Fibroblast of villous mesenchyme (primary cell): ENCODE measurements around a stretch of chr2.

DNA sequence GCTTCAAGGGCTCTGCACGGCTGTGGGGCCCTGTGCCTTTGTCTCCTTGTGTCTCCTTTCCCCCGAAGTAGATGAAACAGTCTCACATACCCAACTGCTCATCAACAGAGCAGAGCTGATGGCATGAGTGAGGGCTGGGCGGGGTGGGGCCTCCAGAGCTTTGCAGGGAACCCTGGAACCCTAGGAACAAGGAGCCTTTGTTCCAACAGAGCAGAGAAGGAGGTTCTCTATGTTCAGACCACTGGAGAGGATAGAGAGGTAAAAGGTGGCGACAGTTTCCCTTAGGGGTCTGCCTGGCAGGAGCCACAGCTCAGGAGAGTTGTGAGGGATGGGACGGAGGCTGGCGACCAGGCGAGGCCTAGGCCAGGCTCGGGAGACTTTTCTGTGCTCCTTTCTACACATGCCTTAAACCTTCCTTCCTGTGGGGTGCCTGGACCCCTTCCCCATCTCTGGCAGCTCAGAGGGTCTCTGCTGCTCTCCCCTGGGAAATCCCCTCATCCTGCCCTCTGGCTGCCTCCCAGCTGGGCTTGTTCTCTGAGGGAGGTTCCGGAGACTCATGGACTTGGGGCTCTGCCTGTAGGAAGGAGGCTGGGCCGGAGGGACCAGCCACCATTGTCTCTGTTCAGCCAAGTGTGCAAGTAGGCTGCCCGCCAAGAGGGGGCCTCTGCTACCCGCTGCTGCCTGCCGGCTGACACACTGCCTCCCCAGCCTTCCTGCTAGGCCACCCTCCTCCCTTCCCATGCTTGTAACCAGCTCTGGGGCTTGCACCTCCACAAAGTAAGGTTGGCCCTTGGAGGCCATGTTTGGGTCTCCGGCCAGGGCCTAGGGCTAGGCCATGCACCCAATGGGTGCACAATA is 28.5 kb downstream of the PSD4 start:
- CAGE, long polyA plus RNA: no peak

DNA sequence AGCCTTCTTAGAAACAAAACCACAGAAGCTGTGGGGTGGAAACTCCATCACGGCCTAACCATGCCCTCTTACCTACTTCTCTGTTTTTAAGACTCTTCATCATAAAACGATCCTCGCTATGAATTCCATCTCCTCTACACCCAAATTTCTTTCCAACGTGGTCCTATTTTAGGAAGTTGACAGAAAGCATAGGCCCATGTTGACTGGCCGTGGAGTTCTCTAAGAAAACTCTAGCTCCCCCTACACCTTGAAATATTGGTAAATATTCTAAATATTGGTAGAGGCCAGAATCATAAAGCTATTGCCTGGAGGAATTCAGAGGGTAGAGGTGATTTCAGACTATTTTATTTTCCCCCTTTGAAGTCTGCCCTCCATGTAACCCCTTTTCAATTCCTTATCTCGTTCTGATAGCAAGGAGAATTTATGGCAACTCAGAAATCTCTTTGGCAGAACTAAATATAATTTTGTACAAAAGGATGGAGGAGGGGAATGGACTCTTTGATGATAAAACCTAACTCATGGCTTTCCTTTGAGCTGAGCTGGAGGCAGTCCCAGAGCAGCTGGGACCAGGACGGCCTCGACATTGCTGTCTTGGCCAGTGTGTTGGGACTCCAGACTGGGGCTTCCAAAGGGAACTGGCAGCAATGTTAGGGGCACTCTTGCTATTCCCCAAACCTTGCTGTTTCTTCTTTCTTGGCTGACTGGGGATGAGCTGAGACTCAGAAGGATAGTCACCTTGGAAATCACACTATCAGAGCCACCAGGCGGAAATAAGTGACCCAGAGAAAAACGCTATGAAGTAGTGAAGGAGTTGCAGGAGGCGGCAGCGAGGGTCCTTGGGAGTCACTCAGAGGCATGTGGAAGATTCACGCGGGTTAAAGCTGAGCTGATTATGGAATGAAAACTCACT is 47.7 kb downstream of the PAX8 start:
- CAGE, long polyA plus RNA: no peak

DNA sequence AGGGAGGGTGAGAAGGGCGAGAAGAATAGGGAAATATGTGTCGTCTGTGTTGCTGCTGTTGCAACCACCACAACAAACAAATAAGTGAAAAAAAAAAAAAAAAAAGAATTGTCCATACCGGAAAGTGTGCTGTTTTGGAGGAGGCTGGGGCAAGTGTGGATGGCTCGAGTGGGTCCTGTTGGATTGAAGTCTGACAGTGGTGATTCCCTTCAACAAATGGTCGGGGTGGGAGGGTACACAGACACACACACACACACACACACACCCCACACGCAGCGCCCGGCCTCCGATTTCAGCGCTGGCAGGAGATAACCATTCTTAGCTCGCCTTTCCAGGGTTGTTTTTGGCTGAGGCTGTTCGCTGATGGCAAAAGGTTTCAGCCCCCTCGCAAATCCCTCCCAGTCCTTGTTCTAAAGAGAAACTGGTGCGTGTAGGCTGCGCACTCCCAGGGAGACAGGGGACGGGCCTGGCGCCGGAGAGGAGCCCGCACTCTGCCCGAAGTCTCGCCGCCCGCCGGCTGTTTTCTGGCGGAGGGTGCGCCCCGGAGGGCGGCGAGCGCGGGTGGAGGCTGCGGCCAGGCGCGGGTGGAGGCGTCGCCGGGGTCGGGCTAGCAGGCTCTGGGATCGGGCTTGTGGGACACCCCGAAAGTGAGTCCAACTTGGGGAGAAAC is 42.7 kb downstream of the FOXD4L1 start:
- CAGE, long polyA plus RNA: no peak

GRCh38 chr2:113584231-113585116 is 42.6 kb upstream of the RABL2A start:
- CAGE, long polyA plus RNA: no peak

- CAGE, long polyA plus RNA: no peak
These were observed 13.1 kb upstream of the ACTR3 start for GRCh38 chr2:113876592-113877336.

GRCh38 chr2:114543279-114543677 is 100.8 kb downstream of the DPP10 start:
- CAGE, long polyA plus RNA: no peak

GRCh38 chr2:114662294-114662831 is 219.9 kb downstream of the DPP10 start:
- CAGE, long polyA plus RNA: no peak

- CAGE, long polyA plus RNA: no peak
These were observed 271.8 kb downstream of the DPP10 start for GRCh38 chr2:114714114-114714687.

- CAGE, long polyA plus RNA: no peak
These were observed 96.6 kb downstream of the CCDC93 start for GRCh38 chr2:117917220-117917690.

DNA sequence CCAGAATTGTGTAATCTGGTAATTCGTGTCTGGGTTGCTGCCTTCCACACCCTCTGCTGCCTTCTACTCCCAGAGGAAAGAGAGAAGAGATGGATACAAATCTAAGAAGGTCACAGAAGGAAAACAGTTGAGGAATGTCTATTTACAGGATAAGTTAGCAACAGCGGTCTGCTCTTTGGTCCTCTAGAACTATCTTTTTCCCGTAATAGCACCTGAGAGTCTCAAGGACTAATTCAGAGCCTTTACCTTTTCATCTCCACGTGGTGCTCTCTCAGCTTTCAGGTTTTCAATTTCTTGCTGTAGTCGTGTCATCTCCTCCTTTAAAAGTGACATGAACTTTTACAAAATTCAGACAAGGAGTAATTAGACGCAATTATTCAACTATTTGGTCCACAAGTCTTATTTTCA is 67.3 kb downstream of the CCDC93 start:
- CAGE, long polyA plus RNA: no peak

DNA sequence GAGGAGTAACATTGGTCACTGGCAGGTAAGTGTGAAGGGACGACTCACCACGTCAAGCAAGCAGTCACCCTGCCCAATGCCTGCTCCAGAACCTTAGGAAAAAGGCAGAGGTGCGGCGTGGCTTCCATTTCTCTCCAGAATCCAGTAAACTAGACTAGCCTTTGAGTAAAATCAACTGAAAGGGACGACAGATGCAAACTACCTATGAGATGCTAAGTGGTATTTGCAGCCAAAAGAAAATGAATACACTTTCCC is 1.0 kb downstream of the CCDC93 start:
- CAGE, long polyA plus RNA: no peak

GRCh38 chr2:118108297-118109120 is 20.2 kb downstream of the INSIG2 start:
- CAGE, long polyA plus RNA: no peak

DNA sequence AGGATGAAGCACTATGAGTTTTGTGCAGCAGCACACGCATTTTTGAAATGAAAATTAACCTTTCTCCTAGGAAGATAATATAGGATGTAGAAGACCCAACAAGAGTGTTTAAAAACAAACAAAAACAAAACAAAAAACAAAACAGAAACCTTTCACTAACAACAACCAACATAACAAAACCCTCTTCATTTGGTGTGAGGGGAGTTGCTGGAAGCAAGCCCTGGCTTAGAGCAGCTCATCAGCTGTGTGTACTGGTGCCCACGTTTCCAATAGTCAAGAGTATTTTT is 134.3 kb downstream of the INSIG2 start:
- CAGE, long polyA plus RNA: no peak

GRCh38 chr2:118836027-118836331 is 11.5 kb downstream of the EN1 start:
- CAGE, long polyA plus RNA: no peak

- CAGE, long polyA plus RNA: no peak
These were observed 2.5 kb downstream of the EN1 start for GRCh38 chr2:118844940-118845392.

DNA sequence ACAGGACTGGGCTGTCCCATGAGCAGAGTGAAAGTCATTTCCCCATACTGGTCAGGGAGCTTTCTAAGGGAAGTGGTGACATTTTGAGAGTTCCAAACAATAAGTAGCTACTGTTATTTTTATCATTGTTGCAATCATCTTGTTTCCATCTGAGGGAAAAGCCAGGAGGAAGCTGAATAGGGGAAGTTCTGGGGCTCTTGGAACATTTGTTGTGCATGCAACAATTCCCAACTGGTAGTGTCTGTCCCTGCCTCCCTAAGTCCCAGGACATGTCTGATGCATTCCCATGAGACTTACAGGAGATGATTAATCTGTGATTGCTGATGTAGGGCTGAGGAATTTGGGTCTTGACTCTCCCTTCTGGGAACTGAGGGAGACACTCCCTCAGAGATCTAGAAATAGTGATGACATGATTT is 28.2 kb upstream of the MARCO start:
- CAGE, long polyA plus RNA: no peak

DNA sequence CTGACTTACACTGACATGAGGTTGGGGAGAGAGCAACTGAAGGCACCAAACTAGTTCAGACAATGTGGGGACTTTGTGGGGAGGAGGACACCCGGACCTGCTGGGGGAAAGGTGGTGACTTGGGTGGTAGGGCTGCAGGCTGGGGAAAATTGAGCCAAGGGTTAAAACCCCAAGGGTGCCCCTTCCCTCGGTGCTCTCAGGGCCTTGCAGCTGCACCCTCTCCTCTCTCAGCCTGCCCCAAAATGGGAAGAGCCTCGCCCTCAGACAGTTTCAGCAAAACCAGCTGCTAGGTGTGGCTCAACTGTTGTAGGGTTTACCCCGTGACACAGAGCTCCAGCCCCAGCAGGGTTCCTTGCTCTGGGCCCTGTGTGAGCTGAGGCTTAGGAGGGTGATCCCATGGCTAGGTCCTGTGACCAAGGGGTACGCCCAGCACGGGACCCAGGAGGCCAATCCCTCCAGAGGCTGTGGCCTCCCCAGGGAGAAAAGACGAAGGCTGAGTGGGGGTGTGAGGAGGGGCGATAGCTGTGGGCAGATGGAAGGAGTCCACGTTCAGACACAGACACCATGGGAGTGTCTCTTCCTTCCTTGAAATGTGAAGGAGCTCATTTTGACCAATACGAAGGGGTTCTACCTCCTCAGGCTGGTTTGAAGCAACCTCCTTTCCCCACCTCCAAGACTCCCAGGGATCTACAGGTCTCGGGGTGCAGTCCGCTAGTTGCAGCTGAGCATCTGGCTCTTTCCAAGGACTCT is 28.8 kb downstream of the MARCO start:
- CAGE, long polyA plus RNA: no peak

DNA sequence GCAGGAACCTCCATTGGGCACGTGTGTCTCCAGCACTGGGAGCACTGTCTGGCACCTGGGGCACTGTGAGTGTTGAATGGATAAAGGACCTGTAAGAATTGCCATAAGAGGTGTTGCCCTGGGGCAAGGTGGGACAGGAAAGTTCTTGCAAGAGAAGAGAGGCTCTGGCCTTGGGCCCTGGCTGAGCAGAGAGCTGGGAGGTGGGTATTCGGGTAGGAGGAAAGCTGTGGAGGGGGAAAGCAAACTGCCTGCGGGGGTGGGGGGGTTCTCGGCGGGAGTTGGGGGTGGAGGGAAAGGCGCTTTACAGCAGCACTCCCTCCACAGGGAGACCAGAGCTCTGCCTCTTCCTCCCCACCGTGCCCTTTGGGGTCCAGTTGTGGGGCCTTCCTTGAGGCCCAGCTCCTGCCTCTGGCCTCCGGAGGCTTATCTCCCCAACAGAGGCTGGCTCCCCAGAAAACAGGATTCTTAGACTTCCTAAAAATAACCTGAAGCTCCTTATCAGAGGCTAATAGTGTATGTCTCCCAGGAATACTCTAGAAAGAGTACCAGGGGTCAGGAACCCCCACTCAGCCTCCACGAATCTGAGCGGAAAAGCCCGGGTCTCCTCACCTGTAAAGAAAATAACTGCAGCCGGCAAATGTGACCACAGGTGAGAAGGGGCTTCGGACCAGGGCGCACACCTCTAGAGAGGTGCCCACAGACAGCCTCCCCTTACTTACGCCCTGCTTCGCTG is 1.1 kb upstream of the STEAP3 start:
- CAGE, long polyA plus RNA: no peak

DNA sequence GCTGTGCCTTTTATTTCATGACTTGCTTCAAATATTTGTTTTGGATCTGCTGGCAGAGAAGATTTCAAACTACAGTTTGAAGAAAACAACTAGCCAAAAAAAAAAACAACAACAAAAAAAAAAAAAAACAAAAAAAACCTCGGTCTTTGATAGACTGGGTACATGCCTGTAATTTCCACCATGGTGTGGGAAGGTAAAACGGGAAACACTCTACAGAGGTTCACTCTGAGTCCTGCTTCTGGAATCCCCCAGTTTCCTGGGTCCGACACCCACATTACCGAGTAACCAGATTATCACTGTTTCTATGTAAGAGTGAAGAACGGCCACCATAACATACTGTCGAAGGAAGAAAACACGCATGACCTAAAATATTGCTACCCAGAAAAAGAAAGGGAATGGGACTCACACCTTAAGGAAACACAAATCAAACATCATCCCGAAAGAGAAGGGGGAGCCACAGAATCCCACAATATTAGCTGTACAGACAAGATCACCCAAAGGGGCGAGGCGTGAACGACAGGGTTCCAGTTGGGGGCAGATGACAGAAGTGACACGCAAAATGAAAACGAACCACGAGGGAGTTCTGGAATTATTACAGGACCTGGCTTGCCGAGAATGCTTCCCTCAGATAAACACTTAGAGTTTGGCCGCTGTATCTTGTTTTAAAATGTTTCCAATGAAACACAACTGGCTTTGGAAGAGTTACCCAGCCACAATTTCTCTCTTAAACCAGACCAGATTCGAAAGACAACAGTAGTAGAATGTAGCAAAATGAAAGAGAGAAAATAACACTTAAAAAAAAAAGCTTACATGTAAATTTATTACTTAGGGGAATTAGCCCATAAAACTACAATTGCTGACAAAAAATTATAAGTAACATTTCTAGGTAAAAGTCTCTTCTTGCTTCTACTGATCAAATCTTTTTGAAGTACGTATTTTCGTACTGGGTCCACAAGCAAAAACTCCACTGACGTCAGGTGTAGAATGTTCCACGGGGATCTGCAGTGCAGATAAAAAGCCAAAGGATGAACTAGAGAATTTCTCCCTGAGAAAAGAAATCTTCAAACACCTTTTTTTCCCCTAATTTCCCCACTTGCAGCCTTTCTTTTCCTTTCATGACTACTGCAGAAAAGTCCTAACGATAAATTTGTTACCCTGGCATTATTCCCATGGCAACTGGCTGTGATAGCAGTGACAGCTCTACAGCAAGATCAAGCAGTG is 60.4 kb downstream of the C2orf76 start:
- CAGE, long polyA plus RNA: no peak

DNA sequence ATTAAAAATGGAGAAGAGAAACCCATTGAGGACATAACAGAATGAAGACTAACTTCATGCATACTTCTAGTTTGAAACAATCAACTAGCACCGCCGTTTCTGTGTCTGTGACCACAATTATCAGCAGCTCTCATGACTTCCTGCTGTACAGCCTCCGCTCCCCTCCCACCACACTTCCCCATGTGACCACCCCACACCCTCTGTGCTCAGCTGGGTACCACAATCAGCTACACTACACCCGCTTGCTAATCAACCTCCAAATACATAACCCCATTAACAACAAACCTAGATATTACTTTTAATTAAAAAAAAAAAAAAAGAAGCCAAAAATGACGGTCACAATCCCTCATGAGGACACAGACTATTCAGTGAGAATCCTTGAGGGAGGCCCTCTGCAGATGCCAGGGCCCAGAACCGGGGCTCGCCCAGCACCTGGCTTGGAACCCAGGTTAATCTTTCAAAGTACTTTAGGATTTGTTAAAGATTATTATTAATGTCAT is 27.3 kb downstream of the C2orf76 start:
- CAGE, long polyA plus RNA: no peak